H9 (cell line): ENCODE measurements around a stretch of chr17.

DNA sequence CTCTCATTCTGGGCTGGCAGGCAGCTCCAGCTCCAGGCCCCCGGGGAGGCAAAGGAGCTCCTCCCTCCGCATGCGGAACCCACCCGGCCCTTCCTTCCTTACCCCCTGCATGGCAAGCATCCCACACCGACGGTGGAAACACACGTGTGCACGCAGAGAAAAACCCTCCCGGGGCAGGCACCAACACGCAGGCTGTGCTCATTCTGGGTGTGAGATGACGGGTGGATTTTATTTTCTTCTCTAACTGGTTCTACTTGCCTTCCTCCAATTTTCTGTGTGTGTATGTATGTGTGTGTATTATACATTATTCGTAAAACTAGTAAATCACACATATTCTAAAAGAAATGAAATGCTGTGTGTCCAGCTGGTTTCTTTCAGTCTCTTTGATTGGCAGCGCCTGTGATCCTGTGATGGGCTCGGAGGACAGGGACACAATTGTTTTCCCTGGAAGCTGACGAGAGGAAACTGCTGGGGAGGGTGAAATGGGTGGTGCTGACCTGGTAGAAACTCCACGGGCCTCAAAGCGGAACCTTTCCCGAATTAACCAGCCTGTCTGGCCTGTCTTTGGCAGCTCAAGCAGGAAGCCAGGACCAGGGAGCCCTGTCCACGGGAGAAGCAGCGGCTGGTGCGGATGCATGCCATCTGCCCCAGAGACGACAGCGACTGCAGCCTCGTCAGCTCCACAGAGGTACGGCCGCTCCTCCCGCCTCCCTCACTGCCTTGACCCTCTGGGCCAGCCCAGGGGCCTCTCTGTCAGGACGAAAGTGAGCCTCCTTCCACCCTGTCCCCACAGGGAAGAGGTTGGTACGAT, 22.3 kb downstream of the CARD14 start:
- PRO-cap: no peak

DNA sequence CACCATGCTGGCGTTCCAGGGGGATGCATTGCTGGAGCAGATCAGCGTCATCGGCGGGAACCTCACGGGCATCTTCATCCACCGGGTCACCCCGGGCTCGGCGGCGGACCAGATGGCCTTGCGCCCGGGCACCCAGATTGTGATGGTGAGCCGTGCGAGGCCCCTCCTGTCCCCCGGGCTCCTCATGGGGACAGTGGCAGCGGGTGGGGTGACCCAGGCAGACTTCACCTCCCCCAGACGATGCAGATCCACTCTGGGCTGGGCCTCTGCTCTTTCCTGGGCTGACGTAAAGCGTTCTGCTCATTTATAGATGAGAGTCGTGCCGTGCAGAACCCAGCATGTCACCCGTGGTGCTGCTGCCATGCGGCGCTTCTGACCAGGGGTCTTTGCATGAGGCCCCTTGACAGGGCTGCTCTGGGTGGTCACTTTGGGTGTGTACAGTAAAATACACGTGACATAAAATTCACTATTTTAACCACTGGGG, 21.6 kb downstream of the SGSH start:
- PRO-cap: no peak

- PRO-cap: no peak
These were observed 2.6 kb downstream of the RNF213 start for GRCh38 chr17:80263128-80263785.

DNA sequence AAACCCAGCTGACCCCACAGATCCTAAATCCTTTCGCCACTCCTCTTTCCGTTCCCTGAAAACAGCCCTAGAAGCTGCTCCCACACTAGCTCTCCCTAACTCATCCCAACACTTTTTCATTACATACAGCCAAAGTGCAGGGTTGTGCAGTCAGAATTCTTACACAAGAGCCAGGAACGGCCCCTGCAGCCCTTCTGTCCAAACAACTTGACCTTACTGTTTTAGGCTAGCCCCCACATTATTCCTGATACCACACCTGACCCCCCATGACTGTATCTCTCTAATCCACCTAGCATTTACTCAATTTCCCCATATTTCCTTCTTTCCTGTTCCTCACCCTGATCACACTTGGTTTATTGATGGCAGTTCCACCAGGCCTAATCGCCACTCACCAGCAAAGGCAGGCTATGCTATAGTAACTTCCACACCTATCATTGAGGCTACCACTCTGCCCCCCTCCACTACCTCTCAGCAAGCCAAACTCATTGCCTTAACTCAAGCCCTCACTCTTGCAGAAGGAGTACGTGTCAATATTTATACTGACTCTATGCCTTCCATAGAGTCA, 11.3 kb upstream of the ENDOV start:
- PRO-cap: no peak

DNA sequence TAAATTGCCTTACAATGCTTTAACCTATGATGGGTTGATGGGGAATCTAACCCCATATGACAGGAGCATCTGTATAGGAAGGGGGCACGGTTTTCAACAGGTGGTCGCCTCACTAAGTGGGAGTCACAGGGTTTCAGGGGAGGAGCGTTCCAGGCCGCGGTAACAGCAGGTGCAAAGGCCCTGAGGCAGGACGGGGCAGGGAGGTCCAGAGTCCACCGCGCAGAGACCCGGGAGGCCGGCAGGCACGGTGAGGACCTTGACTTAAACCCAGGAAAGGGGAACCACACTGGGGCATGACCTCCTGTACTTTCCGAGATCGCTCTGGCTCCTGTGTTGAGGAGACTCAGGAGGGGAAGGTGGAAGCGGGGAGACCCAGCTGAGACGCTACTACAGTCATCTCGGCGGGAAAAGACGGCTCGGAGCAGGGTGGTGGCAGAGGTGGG, 22.5 kb downstream of the NPTX1 start:
- PRO-cap: no peak

- PRO-cap: bidirectional peak, plus-strand start at chr17:80454927, minus-strand start at chr17:80454723; bidirectional peak, plus-strand start at chr17:80455104, minus-strand start at chr17:80455102
These were observed 21.9 kb downstream of the NPTX1 start for GRCh38 chr17:80454286-80455206.

DNA sequence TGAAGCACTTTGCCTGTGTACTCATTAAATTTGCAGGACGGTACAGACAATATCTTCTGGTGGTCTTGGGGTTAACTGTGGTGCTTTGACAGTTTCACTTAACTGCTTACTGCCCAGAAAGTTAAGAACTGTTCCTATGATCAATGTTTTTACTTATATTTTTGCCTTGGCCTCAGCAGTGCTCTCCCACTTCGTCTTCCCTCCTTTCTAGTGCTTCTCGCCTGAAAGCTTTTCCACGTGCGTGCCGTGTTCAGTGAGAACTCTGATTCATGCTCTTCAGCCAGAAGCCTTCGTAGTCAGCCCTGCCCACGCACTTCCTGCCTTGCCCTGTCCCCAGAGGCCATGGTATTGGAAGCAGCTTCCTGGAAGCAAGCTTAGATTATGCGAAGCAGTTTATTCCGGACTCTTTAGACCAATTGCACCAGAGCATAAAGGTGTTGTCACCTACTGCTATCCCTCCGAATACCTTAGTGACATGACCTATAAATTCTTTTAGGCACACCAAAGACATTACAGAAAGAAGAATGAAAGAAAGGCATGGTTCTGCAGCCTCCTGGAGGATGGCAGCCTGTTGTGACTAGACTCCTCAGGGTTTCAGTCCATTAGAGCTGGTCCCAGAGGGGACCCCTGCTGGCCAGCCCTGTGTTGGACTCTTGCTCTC, 105.1 kb downstream of the RPTOR start:
- PRO-cap: no peak

DNA sequence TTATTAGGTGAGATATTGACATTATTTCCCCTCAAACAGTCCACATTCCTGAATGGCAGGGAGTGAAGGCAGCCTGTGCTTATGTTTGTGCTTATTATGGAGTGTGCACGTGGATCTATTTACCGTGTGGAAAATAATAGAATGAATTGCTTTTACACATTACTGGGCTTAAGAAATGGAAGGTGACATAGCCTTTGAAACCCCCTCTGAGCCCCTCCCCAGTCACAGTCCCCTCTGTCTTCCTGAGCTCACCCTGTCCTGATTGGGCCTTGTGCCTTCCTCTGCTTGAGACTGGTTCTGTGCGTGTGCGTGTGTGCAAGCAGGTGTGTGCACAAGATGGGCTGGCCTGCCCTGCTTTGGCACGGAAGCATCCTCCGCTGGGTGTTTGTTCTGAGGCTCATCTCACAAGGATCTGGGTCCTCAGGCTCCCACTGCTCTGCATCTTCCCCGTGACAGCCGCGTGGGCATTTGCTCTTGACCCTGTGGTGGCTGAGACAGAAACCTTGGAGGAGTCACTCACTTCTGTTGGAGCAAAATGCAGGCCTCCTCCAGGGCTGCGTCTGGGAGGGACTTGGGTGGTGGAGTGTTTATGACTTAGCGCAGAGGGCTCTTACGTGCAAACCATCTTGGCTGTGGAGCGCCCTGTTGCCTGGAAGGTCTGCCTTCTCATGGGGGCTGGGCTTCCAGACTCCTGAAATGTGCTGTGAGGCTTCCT, 119.0 kb downstream of the RPTOR start:
- PRO-cap: no peak

DNA sequence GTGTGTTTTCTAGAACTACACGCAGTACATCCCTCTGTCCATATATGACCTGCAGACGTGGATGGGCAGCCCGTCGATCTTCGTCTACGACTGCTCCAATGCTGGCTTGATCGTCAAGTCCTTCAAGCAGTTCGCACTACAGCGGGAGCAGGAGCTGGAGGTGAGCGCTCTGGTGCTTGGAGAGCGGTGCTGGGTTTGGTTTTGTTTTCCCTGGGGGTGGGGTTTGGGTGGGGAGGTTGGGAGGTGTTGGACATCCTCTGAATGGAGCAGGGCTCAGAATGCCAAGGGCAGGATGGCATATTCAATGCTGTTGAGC, 185.9 kb downstream of the RPTOR start:
- PRO-cap: no peak

GRCh38 chr17:80762154-80762656, 217.6 kb downstream of the RPTOR start:
- PRO-cap: no peak

GRCh38 chr17:80789303-80789986, 202.2 kb upstream of the CHMP6 start:
- PRO-cap: no peak

GRCh38 chr17:80824548-80824898, 167.1 kb upstream of the CHMP6 start:
- PRO-cap: no peak

DNA sequence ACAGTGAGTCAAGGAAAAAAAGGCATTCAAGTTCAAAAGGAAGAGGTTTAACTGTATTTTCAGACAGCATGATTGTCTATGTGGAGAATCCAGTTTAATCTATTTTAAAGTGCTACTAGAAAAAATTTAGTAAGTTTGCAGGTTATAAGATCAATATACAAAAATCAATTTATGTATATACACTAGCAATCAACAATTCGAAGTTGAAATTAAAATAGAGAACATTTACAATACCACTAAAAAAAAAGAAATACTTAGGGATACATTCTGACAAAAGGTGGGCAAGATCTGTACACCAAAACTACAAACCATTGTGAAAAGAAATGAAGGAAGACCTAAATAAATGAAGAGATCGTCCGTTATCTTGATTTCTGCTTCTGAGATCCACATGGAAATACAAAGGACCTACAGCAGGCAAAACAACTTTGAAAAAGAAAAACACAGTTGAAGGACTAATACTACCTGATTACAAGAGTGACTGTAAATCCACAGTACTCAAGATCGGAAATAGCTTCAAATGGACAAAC, 124.0 kb upstream of the CHMP6 start:
- PRO-cap: no peak

- PRO-cap: no peak
These were observed 98.9 kb upstream of the CHMP6 start for GRCh38 chr17:80892541-80893358.

DNA sequence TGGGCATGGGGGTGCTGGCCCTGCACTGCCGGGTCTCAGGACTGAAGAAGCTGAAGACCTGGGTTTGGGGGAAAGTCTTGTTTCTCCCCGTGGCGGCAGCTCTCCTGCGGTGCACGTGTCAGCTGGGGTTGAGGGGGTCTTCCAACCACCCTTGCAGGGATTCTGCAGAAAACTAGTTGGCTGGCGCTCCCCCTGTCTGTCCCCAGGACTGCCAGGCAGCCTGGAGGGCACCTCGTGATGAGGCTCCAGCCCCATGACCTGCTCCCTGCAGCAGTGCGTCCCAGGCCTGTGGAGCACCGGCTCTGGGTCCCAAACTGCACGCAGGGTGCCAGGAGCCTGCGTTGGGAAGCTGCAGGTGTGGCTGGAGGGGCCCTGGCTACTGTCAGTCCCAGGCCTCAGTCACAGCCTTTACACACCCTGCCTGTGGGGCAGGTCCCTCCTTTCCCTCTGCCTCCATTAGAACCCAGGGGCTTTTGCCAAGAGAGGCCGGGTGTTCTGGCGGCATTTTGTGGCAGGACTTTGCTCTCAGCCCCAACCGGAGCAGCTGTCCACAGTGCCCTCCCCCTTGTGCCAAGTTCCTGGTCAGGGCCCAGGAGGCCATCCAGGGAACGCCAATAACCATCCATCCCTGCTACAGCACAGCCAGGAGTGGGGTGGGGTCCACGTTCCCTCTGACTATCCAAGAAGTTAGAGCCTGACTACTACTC, 9.1 kb downstream of the CHMP6 start:
- PRO-cap: no peak

- PRO-cap: no peak
These were observed 2.3 kb downstream of the BAIAP2 start for GRCh38 chr17:81036992-81037925.

DNA sequence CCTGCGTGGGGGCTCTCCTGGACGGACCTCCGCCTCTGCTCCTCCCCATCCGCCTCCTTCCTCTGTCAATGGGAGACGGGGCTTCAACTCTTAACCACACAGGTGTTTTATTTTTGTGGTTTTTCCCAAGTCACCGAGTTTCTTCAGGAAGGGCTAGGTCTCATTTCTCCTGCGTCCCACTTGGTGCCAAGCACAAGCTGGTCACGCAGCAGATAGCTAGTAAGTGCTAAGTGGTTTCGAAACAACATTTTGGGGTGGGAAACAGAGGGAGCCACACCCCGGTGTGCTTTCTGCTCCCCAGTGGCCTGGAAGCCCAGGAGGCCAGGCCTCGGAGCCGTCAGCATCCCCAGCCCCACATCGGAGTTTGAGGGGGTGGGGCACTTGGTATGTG, 55.4 kb downstream of the BAIAP2 start:
- PRO-cap: no peak

GRCh38 chr17:81093981-81094576, 59.1 kb downstream of the BAIAP2 start:
- PRO-cap: no peak

DNA sequence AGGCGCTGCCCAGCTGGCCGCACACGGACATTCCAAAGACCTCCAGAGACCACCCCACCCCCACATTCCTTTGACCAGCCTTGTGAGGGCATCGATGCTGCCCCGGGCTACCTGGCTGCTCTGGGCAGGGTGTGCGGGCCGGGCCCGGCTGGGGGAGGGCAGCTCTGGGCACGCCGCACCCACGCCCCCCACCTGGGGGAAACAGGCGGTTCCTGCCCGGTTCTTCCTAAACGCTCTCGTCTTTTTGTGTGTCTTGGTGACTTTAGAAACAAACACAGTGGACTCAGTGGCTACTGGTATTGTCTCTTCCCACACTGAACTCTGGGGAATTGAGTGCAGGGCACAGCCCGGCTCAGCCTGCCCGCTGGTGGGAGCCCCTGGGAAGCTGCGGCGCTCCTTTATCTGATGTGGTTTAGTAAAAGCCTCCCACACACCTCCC, 55.5 kb upstream of the PVALEF start:
- PRO-cap: no peak

- PRO-cap: no peak
These were observed 43.4 kb upstream of the PVALEF start for GRCh38 chr17:81121708-81122415.